Placental epithelial cell (primary cell): ENCODE data around the genes TMEM170A, CHST5 and KARS1.

- CAGE, long polyA plus RNA = no peak
Measured at GRCh38 chr16:75262053-75262897, 10.9 kb upstream of the BCAR1 start.

DNA sequence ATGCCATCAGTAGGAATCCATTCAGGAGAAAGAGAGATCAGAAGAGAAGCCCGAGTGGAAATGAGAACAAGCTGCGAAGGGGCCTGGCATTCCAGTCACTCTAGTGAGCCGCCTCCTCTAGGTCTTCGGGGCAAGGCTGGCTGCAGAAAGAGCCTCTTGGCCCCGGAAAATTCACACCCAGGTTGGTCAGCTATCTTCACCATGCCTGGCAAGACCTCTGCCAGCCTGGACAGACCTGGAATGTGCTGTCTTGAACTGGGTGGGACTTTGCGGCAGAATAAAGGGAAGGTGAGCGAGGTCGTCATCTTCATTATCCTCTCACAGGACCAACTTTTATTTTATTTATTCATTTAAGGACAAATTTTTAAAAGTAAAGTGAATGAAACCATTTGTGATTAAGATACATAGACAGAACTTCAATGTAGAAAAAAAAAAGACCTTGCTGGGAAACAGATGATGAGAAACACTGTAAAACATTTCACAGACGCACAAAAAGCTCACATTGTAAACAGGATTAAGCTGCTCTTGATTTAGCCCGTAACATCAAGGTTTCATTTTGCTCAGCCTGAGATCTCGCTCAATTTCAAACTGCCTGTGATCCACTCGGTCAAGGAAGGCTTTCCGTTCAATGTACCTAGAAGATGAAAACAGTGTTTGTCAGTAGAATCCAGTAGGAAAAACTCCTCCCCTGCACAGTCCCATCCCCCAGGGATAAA, 42.1 kb upstream of the BCAR1 start:
- CAGE, long polyA plus RNA = no peak

GRCh38 chr16:75342223-75342654, 90.8 kb upstream of the BCAR1 start:
- CAGE, long polyA plus RNA = no peak

- CAGE, long polyA plus RNA = no peak
Measured at GRCh38 chr16:75464095-75465224, at the start of gene TMEM170A. Gene TMEM170A, minus strand, starts transcription at chr16:75464689.

- CAGE, long polyA plus RNA = no peak
Measured at GRCh38 chr16:75483107-75483757, 12.0 kb downstream of the CHST6 start.

- CAGE, long polyA plus RNA = no peak
Measured at GRCh38 chr16:75486058-75486542, 9.1 kb downstream of the CHST6 start.

GRCh38 chr16:75535971-75536358, at the start of gene CHST5:
Gene CHST5, minus strand, starts transcription at chr16:75536108.
- CAGE, long polyA plus RNA = no peak

- CAGE, long polyA plus RNA = no peak
Measured at GRCh38 chr16:75542359-75542847, 6.5 kb upstream of the CHST5 start.

GRCh38 chr16:75559916-75560574, 4.0 kb upstream of the TMEM231 start:
- CAGE, long polyA plus RNA = no peak

GRCh38 chr16:75590965-75591470, 24.8 kb downstream of the GABARAPL2 start:
- CAGE, long polyA plus RNA = no peak

- CAGE, long polyA plus RNA = no peak
Measured at GRCh38 chr16:75621163-75621567, 1.9 kb downstream of the ADAT1 start.

- CAGE, long polyA plus RNA = no peak
Measured at GRCh38 chr16:75647177-75647916, at the start of gene KARS1. Gene KARS1, minus strand, starts transcription at chr16:75647665.

DNA sequence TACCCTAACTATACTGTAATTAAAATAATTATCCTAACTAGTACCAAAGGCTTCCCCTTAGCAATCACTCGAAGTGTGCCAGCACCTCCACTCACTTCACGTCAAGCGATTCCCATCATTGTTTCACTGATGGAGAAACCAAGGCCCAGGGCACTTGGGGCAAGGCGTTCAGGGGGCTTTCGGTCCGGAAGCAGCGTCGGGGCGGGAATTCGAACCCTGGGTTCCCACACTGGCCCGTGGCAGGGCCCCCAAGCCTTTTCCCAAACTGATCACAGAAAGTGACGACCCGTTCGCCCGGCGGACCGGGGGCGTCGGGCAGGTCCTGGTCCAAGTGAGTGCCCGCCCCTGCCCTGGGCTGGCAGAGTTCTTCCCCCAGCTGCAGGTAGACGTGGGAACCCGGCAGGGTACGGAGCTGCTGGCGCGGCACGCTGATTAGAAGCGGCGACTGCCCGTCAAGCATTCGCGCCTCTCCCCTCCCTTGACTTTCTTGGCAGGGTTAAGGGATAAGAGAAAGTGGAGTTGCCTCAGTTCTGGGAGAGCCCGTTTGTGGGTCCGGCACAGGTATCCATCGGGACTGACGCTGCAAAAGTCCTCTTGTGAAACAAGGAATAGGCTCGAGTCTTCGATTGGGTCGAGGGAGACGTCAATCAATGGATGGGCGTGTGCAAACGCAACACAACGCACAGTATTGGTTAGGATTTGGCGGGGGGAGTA, 726 bp upstream of the MON1B start:
- CAGE, long polyA plus RNA = no peak

- CAGE, long polyA plus RNA = no peak
Measured at GRCh38 chr16:77191442-77192043, 553 bp downstream of the MON1B start.

DNA sequence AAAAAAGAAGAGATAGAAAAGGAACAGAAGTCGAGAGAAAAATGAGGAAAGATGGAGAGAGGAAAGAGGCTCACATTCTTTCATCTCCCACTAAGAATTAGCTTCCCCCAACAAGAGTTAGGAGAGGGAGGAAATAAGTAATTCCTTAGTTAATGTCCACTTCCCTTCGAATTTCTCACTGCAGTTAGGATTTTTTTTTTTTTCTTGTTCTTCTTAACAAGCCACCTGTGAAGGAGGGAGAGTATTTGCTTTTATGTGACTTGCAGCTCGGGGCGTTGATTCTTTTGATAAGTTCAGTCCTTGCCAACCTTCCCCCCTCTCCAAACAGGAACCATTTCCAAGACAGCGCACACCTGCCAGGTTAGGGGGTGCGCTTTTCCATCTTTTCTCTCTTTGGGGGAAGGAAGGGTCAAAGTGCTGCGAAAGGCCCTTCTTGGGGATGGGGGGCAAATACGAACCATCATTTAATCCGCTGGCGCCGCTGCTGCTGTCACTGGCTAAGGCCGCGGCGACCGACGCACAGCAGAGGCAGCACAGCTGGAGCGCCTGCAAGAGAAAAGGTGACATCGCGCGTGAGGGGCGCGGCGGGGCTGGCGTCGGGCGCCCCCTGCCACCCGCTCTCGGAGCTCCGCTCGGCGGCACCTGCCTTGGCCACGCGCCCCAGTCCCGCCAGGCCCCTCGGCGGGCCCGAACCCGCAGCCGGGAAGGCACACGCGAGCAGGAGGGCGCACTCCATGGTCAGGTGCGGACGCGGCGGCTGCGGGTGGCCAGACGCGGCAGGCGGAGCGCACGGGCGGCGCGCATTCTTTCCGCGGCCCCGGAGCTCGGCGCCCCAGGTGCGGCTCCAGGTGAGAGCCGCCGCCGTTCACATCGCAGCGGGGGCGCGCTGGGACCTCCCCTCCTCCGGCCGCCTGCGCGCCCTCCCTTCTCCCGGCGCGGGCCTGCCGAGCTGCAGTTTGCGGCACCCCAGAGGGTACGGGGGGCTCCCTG, 579 bp downstream of the ADAMTS18 start:
- CAGE, long polyA plus RNA = no peak

DNA sequence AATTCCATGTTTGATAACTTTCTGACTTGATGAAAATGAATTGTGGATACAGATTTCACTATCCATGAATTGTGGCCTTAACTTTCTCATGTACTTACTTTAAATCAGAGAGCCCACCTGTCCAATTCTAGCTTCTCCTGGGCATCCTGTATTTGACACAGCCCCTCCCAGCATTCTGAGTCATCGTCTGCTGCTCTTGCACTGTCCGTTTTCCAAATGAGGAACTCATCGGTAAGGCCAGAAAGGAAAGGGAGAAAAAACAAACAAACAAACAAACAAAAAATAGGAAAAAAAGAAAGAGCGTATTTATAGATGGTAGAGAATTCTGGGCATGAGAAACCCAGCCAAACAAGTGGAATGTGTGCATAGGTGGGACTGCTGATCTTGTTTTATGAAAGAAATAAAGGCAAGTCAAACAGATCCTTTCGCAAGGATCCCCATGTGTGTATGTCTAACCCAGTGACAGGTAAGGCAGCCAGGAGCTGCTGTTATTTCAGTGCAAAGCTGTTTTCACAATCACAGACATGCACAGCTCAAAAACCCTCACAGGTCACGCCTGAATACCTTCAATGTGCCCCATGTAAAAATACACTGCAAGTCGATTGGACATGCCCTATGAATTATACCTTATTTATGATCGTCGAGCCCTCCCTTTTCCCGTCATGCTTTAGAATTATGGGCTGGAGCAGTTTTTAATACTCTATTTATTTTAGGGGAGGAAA, 361.8 kb downstream of the WWOX start:
- CAGE, long polyA plus RNA = no peak

GRCh38 chr16:78778082-78778853, 678.8 kb downstream of the WWOX start:
- CAGE, long polyA plus RNA = no peak

GRCh38 chr16:78895687-78896106, 704.8 kb downstream of the MAF start:
- CAGE, long polyA plus RNA = no peak

- CAGE, long polyA plus RNA = no peak
Measured at GRCh38 chr16:79253114-79253679, 347.3 kb downstream of the MAF start.

- CAGE, long polyA plus RNA = no peak
Measured at GRCh38 chr16:79599504-79600112, 929 bp downstream of the MAF start.